ENCODE measurements around a stretch of chr5.

- PRO-cap, 5 experiments = no peak in any of the 5 experiments
- RAMPAGE, long total RNA, 2 experiments = no peak in any of the 2 experiments
- RRBS = no CpG with 5 or more reads among the region's 8 CpGs
Measured at GRCh38 chr5:56589189-56589573, 226.2 kb upstream of the MAP3K1 start.

- PRO-cap, 5 experiments = no peak in any of the 5 experiments
- RAMPAGE, long total RNA, 2 experiments = no peak in any of the 2 experiments
- RRBS = no CpG with 5 or more reads among the region's 4 CpGs
Measured at GRCh38 chr5:56858249-56859002, 43.1 kb downstream of the MAP3K1 start.

GRCh38 chr5:57173123-57173805 is 595 bp upstream of the GPBP1 start:
- PRO-cap, 5 experiments = peak in 5 of 5 experiments; most common plus-strand start chr5:57173251 (in 2); most common minus-strand start chr5:57173553 (in 5)
- RAMPAGE, long total RNA, 2 experiments = no peak in any of the 2 experiments
- RRBS = 1% methylated on average over 14 of the region's 73 CpGs

- PRO-cap, 5 experiments = no peak in any of the 5 experiments
- RAMPAGE, long total RNA, 2 experiments = no peak in any of the 2 experiments
- RRBS = no CpG with 5 or more reads among the region's 1 CpG
Measured at GRCh38 chr5:57184402-57184601, 10.4 kb downstream of the GPBP1 start.

DNA sequence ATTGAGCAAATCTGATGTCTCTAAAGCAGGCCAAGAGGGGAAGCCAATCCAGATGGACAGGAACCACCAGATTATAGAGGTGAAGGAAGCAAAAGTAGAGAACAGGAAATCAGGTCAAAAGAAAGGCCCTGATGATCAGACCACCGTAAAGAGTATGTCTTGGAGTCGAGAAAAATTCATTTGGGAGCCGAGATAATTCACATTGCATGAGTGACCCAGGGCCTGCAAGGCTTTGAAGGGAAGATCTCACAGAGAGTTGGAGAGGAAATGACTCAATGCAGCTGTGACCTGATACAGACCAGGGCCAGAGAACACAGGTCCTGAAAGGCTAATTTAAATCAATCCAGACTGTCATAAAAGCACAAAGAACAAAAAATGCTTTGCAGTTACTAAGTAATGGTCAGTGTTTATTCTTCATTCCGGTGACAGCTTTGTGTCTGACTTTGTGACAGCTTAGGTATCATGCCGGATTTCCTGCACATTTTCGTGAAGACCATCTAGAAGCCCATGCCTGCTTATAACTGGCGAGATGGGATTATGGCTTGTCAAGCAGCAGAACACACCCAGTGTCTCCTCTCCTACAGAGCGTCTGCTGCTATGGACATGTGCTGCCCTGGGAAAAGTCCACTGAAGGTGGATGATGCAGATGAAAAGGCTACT is 5.7 kb upstream of the ACTBL2 start:
- PRO-cap, 5 experiments = no peak in any of the 5 experiments
- RAMPAGE, long total RNA, 2 experiments = no peak in any of the 2 experiments
- RRBS = no CpG with 5 or more reads among the region's 8 CpGs

GRCh38 chr5:57636146-57636486 is 153.5 kb upstream of the ACTBL2 start:
- PRO-cap, 5 experiments = no peak in any of the 5 experiments
- RAMPAGE, long total RNA, 2 experiments = no peak in any of the 2 experiments
- RRBS = no CpG with 5 or more reads among the region's 2 CpGs

DNA sequence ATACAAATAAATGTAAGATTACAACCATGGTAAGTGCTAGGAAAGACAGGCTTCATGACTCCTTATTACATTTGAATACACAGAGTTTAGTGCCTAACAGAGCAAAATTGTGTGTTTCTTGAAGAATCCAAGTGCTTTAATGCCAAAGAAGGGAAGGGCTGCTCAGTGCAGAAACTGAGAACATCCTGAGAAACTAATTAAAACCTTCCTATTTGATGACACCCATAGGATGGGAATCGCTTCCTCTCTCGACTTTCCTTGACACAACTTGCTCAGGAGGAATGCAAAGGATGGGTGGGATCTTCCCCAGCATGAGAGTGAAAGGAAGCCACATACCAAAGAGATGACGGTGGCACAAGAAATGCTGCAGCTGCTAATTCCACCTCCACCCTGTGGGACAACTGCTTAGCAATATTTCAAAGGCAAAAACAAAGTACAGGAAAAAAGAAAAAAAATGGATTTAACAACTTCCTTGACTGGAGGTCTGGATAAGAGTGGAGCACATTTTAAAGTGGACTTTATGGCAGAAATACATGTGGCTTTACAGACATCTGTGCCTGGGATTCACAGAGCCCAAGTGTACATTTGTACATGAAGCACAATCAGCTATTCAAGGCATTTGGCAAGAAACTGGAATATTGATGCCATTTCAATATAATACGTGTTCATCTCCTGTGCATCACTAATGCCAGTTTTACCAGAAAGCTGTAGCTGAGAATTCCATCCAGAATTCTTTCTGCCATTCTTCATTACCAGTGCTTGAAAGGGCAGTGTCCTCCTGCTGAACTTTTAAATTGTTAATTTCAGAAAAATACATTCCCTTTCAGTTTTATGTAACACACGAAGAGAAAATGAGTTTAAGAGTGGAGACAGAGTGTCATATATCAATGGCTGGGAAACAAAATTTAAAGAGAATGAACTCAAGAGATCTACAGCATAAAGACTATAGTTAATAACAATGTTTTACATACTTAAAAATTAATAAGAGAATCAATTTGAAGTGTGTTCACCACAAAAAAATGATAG is 359.2 kb upstream of the ACTBL2 start:
- PRO-cap, 5 experiments = no peak in any of the 5 experiments
- RAMPAGE, long total RNA, 2 experiments = no peak in any of the 2 experiments
- RRBS = no CpG with 5 or more reads among the region's 5 CpGs

GRCh38 chr5:57862376-57863080 is 379.9 kb upstream of the ACTBL2 start:
- PRO-cap, 5 experiments = no peak in any of the 5 experiments
- RAMPAGE, long total RNA, 2 experiments = no peak in any of the 2 experiments
- RRBS = no CpG with 5 or more reads among the region's 7 CpGs

DNA sequence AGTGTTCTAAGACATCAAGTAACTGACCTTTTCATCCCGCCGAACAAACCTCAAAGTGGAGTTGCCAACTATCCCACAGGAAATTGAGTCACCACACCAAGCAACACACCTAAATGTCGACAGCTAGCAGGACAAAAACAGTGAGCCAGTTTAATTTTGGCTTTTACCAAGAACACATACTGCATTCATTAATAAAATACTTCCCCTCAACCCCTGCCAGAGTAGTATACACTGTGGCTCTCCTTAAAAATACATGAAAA is 459.3 kb downstream of the RAB3C start:
- PRO-cap, 5 experiments = no peak in any of the 5 experiments
- RAMPAGE, long total RNA, 2 experiments = no peak in any of the 2 experiments
- RRBS = no CpG with 5 or more reads among the region's 3 CpGs

DNA sequence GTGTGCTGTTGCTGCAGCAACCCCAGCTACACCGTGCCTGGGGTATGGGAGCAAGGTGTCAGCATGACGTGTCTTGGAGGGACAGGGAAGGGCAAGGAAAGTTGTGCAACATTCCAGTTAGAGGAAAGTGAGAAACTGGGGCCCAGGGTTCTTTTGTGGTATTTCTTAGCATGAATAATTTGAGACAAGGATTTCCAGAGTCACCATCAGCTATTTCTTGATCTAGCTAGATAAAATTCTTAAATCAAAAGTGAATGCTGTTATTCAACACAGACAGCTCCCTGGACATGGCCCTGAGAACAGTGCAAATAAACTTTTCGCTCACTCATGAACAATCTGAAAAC is 611.2 kb downstream of the RAB3C start:
- PRO-cap, 5 experiments = no peak in any of the 5 experiments
- RAMPAGE, long total RNA, 2 experiments = no peak in any of the 2 experiments
- RRBS = no CpG with 5 or more reads among the region's 3 CpGs

DNA sequence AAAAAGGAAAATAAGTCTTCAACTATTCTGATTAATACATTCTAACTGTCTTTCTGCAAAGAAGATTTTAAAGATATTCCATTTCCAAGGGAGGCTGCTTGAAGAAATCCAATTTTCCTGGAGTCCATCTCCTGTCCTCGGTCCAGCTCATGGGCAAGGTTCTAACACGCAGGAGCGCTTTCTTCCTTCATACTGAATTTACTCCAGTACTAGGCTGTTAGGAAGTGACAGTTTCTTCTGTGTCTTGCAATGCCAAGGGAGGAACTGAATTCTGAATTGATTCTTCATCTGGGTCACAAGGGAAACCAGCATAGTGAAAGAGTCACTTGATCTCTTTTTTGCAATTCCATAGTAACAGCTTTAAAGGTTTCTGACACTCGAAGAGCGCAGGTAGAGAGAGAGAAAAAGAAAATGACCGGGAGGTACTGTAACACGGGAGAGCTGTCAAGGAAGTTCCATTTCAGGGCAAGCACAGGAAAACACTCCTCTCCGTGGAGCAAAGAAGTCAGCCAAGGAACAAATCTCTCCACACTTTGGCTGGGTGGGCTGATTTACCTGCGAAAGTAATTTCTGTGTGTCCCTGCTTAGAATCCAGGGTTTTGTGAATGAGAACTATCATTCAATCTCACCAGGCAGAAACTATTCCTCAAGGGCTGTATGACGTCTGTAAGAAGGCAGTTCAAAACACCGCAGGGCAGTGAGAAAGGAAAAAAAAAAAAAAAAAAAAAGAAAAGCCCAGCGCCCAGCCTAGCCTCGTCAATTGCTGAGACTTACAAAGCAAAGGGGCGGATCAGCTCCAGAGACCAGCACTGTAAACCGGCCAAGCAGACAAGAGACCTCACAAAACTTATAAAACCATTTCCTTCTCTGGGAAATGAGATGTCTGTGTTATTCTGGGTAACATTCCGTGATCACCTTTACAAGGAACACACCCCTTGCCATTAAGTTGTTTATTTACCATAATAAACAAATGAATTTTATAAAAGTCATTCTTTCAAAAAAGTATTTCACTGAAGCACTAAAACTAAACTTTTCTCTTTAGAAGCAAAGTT is 617.8 kb downstream of the PDE4D start:
- PRO-cap, 5 experiments = no peak in any of the 5 experiments
- RAMPAGE, long total RNA, 2 experiments = no peak in any of the 2 experiments
- RRBS = no CpG with 5 or more reads among the region's 16 CpGs

DNA sequence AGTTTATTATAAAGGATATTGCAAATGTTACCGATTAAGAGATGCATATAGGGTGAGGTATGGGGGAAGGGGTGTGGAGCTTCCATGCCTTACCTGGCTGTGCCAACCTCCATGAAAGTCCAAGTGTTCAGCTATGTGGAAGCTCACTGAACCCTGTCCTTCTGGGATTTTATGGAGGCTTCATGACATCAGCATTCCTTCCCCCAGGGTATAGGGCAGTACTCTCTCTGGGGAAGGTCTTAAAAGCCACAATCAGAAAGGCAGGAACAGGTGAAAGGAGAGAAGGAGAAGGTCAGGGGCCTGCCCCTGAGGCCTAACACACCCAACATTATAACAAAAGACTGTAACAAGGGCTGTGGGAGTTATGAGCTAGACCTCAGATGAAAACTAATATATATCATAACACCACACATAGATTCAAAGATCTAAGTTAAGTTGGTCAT is 592.6 kb downstream of the PDE4D start:
- PRO-cap, 5 experiments = no peak in any of the 5 experiments
- RAMPAGE, long total RNA, 2 experiments = no peak in any of the 2 experiments
- RRBS = no CpG with 5 or more reads among the region's 1 CpG

DNA sequence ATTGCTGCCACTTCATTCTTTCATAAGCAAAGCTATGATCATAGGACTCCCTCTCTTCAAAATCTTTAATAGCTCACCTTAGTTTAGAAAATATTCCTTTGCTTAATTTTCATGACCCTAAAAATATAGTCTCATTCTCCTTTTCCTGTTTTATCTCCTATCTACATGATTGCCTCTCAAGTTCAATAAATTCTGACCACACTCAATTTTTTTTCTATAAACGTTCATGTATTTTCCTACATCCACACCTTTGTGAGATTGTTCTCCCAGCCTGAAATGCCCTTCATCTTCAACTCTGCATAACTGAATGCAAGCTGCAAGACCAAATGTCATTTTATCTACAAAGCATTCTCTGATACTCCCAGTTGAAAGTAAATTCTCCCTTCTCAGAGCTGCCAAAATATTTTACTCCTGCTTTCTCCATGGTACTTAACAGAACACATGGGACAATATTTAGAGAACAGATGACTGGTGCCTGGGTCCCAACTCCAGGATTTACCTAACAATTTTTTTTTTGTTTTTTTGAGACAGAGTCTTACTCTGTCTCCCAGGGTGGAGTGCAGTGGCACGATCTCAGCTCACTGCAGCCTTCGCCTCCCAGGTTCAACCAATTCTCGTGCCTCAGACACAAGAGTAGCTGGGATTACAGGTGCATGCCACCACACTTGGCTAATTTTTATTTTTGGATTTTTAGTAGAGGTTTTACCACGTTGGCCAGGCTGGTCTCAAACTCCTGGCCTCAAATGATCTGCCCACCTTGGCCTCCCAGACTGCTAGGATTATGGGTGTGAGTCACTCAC is 475.2 kb downstream of the PDE4D start:
- PRO-cap, 5 experiments = no peak in any of the 5 experiments
- RAMPAGE, long total RNA, 2 experiments = no peak in any of the 2 experiments
- RRBS = no CpG with 5 or more reads among the region's 5 CpGs

DNA sequence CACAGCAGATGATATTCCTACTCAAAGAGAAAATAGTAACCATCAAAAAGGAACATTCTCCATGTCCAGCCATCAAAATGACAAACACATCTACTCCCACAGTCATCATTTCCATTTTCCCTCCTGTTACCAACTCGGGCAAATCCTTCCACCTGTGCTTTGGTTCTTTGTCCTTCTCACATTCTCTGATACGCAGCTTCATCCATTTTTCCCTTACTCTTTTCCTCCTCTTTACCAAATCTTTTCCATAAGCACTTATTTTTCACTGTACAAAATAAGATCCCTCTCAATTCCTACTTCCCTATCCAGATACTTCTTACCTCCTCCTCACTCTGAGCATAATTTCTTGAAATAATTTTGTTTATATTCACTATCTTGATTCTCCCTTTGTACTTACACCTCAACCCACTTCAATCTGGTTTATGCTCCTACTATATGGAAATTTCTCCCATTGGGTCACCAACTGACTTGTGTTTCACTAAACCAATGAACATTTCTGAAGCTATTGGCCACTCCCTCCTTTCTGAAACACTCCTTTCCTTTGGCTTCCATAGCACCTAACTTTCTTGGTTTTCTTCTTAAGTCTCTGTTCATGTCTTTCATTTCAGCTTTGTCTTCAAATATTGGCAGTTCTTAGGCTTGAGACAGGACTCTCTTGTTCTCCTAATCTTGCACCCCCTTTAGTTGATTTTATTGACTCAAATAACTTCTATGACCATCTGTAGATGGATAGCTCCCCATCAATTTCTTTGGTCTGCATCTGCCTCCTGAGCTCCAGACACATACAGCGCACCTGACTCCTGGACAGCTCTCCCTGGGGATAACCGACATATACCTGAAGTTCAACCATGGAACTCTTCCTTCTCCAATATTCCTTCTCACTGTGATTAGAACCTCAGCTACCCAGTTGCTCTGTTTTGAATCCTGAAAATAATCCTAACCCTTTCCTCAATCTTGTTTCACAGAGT is 442.6 kb downstream of the PDE4D start:
- PRO-cap, 5 experiments = no peak in any of the 5 experiments
- RAMPAGE, long total RNA, 2 experiments = no peak in any of the 2 experiments
- RRBS = no CpG with 5 or more reads among the region's 4 CpGs

- PRO-cap, 5 experiments = no peak in any of the 5 experiments
- RAMPAGE, long total RNA, 2 experiments = no peak in any of the 2 experiments
- RRBS = no CpG with 5 or more reads among the region's 3 CpGs
Measured at GRCh38 chr5:59591822-59592585, 301.5 kb downstream of the PDE4D start.

GRCh38 chr5:59667680-59668457 is 225.7 kb downstream of the PDE4D start:
- PRO-cap, 5 experiments = no peak in any of the 5 experiments
- RAMPAGE, long total RNA, 2 experiments = no peak in any of the 2 experiments
- RRBS = no CpG with 5 or more reads among the region's 2 CpGs

DNA sequence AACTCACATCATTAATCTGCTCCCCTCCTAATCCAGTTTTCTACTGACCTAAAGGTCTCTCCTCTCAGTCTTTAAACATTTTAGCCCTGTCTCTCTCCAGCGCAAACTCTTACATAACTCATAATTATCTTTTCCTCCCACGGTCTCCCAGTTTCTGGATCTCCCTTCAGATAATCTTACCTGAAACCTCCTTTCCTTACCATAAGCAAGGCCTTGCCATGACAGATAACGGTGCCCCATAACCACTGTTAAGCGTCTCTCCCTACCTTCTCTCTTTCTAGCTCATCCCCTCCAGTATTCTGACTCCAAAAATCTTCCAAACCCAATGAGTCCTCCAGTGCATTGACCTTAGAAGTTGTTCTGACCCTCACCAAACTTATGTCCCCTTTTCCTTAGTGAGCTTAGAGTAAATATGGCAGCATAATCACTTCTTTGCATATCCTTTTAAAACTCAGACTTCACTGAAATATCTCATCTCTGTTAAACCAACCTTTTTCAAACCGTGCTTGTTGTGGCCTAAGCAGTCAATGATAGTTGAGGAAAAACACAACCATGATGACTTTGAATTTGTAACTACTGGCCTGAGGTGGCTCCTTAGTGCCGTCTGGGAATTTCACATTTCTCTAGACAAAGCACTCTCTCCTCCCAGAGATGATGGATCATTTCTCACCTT is 146.5 kb downstream of the PDE4D start:
- PRO-cap, 5 experiments = no peak in any of the 5 experiments
- RAMPAGE, long total RNA, 2 experiments = no peak in any of the 2 experiments
- RRBS = no CpG with 5 or more reads among the region's 6 CpGs

DNA sequence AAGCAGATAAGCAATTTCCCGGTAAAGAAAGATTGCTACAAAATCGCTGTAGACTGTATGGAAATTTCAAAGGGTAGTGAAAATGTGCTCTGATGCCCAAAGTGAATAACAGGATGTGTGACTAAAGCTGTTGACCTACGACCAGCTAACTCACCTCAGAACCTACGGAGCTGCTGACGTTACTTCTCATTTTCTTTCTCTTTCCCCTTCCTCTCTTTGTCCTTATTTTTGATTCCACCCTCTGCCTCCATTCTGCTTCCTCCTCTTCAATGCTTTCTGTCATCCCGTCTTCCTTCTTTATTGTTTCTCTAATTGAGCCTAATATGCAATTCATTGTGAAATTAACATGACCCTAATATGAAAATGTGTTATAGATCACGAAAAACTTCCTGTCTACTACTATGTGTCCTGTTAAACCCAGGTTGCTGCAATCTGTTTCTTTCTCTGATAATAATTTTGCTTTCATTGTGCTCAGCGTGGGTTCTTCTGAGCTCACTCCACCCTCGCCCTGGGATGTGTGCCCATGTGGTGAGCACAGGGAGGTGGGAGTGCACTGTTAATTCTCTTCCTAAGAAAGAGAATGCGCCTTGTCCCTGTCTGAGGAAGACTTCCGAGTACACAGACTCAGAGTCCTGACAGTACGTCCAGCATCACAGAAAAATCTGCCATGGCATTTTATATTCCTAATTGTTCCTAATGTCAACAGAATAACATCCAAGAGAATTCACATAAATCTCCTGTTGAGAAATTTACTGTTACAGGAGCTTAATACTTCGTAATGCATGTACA is 102.9 kb downstream of the PDE4D start:
- PRO-cap, 5 experiments = peak in 2 of 5 experiments; most common plus-strand start position 250 of the sequence (in 2); most common minus-strand start position 67 of the sequence (in 1)
- RAMPAGE, long total RNA, 2 experiments = no peak in any of the 2 experiments
- RRBS = no CpG with 5 or more reads among the region's 13 CpGs

GRCh38 chr5:60487872-60488748 is 211.9 kb downstream of the DEPDC1B start:
- PRO-cap, 5 experiments = no peak in any of the 5 experiments
- RAMPAGE, long total RNA, 2 experiments = no peak in any of the 2 experiments
- RRBS = no CpG with 5 or more reads among the region's 21 CpGs

- PRO-cap, 5 experiments = no peak in any of the 5 experiments
- RAMPAGE, long total RNA, 2 experiments = no peak in any of the 2 experiments
Measured at GRCh38 chr5:60538977-60539671, 160.8 kb downstream of the DEPDC1B start.